ENCODE results near the genes EAPP and SNX6.

- RAMPAGE, long total RNA = no peak
- RRBS = no CpG with 5 or more reads among the region's 1 CpG
Measured at GRCh38 chr14:30653464-30653686, 31.3 kb downstream of the SCFD1 start.

GRCh38 chr14:30875030-30875383, 648 bp downstream of the COCH start:
- RAMPAGE, long total RNA = no peak
- RRBS = 3% methylated on average over 2 of the region's 24 CpGs

DNA sequence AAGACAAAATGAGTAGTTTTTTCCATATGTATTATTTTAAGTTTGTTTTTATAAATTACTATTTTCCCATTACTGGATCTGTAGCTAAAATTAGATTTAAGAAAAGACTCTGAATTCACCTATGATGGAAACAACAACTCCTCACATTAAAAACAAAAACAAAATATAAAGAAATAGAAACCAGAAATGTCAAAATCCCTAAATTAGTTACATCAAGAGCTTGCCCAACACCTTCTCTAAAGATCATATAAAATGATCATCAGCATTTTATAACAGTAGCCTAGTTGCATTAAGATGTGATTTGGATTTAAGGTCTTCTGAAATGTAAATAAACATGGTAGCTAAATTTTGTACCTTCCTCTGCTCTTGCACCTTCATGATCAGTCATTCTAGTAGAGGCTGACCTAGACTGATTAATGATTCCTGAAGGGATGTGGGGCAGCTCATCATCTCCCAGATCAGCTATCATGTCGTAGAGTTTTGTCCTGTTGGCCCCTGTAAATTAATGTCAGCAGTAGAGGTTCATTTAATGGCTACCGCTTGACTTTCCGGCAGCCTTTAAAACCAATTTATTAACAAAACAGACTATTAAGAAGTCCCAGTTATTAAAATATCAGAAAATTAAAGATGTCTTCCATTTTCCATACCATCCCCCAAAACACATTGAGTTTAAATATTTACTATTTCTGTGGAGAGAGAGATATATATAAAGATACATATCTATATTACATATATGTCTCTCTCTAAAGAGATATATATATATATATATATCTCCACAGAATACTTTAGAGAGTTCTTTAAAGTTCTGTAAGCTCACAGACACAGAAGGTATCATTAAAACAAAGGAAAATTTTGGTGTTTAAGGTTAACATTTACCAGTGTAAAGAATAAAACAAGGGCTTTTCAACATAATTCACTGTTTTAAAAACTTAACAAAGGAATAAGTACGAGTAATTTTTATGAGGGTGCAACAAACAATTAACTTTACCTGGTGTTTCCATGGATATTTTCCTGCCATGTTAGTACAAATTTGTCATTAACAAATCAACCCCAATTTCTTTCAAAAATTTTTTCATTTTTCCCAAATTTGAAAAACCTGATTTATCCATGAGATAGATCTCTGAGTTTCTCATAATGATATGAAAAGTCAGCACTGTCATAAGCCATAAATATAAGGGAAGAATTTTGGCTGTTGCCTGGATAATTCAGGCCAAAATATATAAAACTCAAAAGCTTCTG, 44.7 kb downstream of the COCH start:
- RAMPAGE, long total RNA = no peak
- RRBS = no CpG with 5 or more reads among the region's 4 CpGs

GRCh38 chr14:31018350-31019184, 6.9 kb upstream of the AP4S1 start:
- RAMPAGE, long total RNA = no peak
- RRBS = no CpG with 5 or more reads among the region's 12 CpGs

DNA sequence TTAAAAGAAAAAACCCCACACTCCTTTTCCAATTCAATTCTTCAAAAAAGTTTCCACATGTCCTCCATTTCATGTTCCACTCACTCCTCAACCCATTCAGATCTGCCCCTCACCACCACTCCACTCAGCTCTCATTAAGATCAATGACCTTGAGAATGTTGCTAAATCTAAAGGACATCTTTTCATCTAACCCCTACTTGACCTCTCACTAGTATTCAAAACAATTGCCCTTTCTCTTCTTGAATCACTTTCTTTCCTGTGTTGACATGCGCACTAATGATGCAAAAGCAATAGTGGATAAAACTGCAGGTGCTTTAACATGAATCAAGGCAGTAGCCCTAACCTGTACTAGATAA, 9.9 kb downstream of the HECTD1 start:
- RAMPAGE, long total RNA = no peak
- RRBS = no CpG with 5 or more reads among the region's 1 CpG

GRCh38 chr14:31892901-31893894, 183.9 kb upstream of the ARHGAP5 start:
- RAMPAGE, long total RNA = no peak
- RRBS = no CpG with 5 or more reads among the region's 8 CpGs

GRCh38 chr14:32005996-32006487, 71.1 kb upstream of the ARHGAP5 start:
- RAMPAGE, long total RNA = no peak
- RRBS = no CpG with 5 or more reads among the region's 6 CpGs

DNA sequence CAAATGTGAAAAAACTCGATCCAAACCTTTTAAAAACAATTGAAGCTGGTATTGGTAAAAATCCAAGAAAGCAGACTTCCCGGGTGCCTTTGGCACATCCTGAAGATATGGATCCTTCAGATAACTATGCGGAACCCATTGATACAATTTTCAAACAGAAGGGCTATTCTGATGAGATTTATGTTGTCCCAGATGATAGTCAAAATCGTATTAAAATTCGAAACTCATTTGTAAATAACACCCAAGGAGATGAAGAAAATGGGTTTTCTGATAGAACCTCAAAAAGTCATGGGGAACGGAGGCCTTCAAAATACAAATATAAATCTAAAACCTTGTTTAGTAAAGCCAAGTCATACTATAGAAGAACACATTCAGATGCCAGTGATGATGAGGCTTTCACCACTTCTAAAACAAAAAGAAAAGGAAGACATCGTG, 16.7 kb downstream of the ARHGAP5 start:
- RAMPAGE, long total RNA = no peak
- RRBS = no CpG with 5 or more reads among the region's 7 CpGs

GRCh38 chr14:32202796-32203862, 126.0 kb upstream of the AKAP6 start:
- RAMPAGE, long total RNA = no peak
- RRBS = 1% methylated on average over 10 of the region's 60 CpGs

DNA sequence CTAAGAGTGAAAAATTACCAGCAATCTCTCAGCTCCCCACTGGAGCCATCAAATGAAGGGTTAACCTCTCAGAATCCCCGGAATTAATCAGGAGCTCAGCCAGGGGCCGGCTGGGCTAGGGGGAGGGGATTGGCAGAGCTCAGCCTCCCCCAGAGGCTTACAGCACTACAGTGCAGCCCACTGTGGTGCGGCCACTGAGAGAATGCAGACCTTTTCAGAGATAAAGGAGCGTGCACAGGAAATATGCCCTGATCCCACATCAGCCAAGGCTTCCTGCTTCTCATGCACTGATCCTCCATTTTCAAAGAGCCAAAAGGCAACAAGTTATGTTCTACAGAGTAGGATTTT, 185.6 kb downstream of the EGLN3 start:
- RAMPAGE, long total RNA = no peak
- RRBS = no CpG with 5 or more reads among the region's 4 CpGs

- RAMPAGE, long total RNA = no peak
- RRBS = no CpG with 5 or more reads among the region's 2 CpGs
Measured at GRCh38 chr14:33951320-33951547, 360 bp upstream of the EGLN3 start.

DNA sequence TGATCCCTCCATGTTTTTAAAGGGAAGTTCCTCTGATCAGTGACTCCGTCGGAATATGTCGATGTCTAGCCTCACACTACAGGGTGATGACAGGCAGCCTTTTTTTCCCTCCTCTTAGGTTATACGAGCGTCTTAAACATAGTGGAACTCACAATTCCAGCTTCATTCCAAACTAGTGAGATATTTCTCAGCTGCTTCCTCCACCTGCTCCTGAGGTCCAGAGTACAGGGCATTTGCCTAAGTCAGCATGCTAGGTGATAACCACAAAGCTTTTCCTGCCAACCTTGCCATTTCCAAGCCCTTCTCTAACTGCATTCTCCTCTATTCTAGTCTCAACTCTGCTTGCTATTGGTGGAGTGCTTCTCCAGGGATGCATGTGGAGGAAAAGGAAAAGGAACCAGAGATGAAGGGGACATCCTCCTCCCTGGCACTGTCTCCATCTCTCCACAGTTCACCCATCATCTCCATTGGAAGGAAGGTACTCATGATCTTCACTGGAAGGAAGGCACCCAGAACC, 87.8 kb upstream of the EGLN3 start:
- RAMPAGE, long total RNA = no peak
- RRBS = no CpG with 5 or more reads among the region's 5 CpGs

GRCh38 chr14:34051983-34052443, 101.1 kb upstream of the EGLN3 start:
- RAMPAGE, long total RNA = no peak
- RRBS = no CpG with 5 or more reads among the region's 3 CpGs

GRCh38 chr14:34425410-34425789, 36.6 kb downstream of the SPTSSA start:
- RAMPAGE, long total RNA = no peak
- RRBS = no CpG with 5 or more reads among the region's 4 CpGs

DNA sequence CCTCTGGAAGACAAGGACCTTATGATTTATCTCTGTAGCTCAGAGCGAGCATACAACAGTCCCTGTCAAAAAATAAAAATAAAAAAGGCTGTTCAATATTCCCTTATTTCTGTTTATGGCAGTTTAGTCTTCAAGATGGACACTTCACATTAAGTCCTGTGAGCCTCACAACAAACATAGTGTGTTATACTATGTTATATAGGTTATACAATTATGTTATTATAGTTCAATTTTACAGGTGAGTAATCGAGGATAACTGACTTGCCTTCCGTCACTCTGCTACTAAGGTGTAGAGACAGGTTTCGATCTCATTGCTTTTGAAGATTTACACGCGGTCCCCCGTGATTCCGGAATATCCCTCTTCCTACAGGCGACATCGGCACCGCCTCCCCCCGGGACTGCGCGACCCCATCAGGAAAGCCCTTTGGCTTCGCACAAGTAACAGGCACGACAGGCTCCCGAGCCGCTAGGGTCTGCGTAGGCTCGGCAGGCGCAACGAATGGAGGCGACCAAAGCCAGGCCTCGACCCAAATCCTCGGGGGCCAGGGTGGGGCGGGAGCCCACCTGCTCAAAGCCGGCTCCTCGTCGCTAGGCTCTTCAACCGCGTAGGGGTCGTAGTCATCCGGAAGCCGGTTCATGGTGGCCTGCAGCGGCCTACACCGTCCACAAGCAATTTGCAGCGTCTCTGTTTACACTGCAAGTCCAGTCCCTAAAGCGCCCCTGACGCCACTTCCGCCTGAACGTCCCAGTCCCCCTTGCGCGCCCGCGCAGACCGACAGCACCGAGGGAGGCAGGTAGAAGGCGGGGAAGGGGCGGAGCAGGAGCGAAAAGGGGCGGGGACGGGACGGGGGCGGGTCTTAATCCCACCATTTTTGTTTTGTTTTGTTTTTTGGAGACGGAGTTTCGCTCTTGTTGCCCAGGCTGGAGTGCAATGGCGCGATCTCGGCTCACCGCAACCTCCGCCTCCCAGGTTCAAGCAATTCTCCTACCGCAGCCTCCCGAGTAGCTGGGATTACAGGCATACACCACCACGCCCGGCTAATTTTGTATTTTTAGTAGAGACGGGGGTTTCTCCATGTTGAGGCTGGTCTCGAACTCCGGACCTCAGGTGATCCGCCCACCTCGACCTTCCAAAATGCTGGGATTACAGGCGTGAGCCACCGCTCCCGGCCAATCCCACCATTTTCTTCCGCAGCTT, at the start of gene EAPP:
TSS of gene EAPP (minus strand) at position 711 of the 1,198 bp plus-strand sequence.
- RAMPAGE, long total RNA = start-site peak on the minus strand centred at position 699 of the sequence, 31 bp wide, 406 and 304 reads in 2 replicates
- RRBS = no CpG with 5 or more reads among the region's 74 CpGs

GRCh38 chr14:34554733-34555327, 15.3 kb upstream of the EAPP start:
- RAMPAGE, long total RNA = no peak
- RRBS = no CpG with 5 or more reads among the region's 15 CpGs

DNA sequence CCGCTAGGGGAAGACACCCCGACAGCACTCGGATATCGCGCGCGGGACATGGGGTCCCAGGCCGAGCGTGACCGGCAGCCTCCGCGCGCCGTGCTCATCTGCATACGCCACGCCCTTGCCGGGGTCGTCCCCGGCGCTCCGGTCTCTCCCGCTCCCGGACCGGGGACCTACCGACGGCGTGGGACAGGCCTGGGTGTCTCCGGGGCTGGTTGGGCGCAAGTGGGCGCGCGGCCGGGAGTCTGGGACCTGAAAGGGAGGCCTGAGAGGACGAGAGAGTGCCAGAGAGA, 16.9 kb upstream of the EAPP start:
- RAMPAGE, long total RNA = no peak
- RRBS = no CpG with 5 or more reads among the region's 34 CpGs

GRCh38 chr14:34629321-34630333, at the start of gene SNX6:
SNX6 (minus strand) TSS chr14:34630148.
- RAMPAGE, long total RNA = start-site peak on the minus strand at chr14:34630125-34630148, 2,154 and 546 reads in 2 replicates
- RRBS = 2% methylated on average over 38 of the region's 89 CpGs

DNA sequence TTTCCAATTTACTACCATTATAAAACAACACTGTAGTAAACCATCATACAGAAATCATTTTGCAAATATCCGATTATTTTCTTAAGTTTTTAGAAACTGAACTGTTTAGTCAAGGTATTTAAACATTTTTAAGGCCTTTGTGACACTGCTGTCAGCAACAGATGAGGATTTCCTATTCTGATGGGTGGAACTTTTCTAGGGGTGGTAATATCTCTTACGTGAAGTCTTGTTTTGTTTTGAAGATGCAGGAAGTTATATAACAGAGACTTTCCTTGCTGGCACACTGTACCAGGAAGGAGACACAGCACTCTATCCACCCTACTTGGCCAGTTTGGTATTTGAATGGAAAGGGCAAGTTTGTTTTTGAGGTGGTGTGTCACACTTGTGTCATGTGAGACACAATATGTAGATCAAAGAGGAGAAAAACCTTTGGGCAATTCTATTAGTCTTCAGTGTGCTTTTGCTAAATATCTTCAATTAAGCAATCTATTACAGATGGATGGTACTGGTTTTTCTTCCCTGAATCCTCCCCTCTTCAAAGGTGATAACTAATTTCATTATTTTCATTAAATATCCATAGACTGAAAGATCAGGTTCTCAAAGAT, 51.6 kb upstream of the SRP54 start:
- RAMPAGE, long total RNA = no peak
- RRBS = no CpG with 5 or more reads among the region's 2 CpGs

- RAMPAGE, long total RNA = no peak
- RRBS = no CpG with 5 or more reads among the region's 44 CpGs
Measured at GRCh38 chr14:34981740-34982811, 716 bp upstream of the SRP54 start.

All from epithelial cell of proximal tubule (primary cell).